Fallopian tube (tissue), 1 donor: ENCODE results near the gene SMPD4.

DNA sequence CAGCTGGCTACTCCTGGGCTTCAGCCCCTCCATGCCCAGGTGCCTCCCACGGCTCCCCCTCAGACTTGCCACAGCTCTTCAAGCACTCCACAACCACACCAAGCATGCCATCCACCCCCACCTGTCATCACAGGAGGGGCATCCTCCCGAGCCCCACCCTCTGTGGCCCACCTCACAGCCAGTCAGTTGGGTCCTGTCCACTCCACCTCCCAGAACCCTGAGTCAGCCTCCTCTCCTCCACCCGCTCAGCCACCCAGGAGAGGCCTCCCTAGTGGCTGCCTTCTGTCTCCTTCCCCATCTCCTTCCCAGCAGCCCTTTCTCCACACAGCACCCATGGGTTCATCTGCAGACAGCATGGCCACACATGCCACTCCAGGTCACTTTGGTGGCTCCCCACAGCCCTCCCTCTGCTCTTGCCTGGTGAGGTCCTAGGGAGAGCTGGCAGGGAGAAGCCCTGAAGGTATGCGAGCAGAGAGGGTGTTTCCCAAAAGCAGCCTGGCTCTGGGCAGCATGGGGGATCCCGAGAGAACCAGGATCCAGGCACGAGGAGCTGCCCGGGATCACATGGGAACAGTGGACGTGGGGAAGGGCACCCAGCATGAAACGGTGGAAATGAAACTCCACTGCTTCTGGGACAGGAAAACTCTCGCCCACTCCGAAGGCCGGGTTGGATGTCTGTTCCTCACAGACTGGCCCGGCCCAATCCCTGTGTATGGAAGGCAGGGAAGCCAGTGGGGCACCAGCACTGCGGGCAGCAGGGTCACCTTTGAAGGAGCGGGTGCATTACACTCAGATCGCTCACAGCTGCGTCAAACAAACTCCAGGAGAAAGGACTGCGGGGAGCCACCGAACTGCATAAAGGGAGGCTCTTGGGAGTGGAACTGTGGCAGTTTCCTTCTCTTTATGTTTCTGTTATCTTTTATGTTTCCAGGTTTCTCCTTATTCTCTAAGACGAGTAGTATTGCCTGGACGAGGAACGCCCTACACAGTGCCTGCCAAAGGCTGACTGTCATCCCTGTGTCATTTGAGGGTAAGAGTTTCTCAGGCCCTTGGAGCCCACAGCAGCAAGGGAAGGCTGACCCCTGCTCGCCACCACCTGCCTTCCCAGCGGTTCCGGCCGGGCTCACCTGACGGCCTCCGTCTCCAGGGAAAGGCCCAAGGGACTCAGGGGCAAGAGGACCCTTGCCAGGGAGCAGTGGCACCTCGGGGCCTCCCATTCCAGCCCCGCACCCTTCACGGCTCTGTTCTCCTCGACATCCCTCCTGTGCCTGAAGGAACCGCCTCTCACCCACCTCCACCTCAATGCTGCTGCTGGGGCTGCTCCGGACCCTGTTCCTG, 2.5 kb downstream of the LIMS2 start:
- PRO-cap, result no peak

DNA sequence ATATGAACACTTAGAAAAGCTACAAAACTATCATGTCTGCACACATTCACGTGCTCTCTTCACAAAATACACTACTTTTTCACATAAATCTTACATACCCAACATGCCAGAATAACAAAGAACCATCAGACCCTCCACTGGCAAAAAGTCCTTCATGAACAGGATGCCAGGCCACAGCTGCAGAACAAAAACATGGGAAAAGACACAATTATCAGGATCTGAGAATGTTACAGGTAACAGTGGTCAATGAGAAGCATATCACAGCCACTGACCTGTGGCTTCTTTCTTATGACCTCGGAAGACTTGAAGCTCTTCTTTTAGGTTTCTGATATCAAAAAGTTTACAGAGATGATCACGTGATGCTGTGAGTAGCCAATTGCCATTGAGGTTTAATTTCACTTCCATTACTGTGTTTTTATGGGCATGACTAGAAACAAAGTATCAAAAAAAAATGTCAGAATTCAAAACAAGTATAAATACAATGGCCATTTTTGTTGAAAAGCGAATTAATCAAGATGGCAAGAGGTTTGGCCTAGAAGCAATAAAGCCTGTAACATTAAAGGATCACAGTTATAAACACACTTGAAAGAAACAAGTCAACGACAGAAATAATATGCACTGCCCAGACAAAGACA, 23.6 kb downstream of the SFT2D3 start:
- PRO-cap, result no peak

GRCh38 chr2:127745929-127746797, 44.9 kb downstream of the SFT2D3 start:
- PRO-cap, result no peak

DNA sequence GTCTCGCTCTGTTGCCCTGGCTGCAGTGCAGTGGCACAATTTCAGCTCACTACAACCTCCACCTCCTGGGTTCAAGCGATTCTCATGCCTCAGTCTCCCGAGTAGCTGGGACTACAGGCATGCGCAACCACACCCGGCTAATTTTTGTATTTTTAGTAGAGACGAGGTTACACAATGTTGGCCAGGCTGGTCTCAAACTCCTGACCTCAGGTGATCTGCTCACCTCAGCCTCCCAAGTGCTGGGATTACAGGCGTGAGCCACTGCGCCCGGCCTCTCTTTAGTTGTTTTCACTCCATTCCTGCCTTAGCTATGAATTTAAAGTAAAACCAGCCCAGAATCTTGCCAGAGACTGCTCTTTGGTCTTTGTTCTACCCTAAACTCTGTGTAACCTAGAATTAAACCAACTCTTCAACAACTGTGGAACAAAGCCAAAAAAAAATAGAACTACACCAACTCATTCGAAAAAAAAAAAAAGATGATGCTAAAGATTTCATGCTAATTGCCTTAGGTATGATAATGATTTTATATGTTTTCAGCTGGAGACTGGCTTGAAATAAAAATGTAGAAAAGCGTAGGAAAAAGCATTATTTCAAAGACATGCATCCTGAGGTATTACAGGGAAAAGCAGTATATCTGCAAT, 4.6 kb downstream of the WDR33 start:
- PRO-cap, result no peak

DNA sequence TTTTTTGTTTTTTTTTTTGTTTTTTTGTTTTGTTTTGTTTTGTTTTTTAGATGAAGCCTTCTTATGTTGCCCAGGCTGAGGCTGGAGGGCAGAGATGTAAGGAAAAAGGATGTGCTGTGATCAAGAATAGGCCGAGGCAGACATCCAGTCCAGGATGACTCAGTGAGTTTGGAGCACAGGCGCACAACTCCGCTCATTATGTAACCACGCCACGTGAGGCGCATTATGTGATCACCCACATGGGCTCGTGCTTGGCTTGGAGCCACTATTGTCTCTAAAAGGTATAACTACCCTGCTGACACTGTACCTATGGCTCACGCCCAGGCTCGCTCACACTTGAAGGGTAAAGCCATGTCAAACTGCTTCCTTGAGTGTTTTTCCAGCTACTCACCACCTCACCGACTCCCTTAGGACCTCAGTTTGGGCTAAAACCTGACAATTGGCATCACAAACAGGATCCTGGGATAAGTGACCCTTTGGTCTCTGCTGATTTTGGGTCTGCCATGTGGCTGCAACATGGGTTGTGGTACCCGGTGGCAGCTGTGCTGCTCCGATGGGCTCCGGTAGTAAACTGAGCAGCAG, 19.9 kb upstream of the WDR33 start:
- PRO-cap, result no peak

GRCh38 chr2:127862085-127862719, 4.2 kb upstream of the POLR2D start:
- PRO-cap, result no peak

DNA sequence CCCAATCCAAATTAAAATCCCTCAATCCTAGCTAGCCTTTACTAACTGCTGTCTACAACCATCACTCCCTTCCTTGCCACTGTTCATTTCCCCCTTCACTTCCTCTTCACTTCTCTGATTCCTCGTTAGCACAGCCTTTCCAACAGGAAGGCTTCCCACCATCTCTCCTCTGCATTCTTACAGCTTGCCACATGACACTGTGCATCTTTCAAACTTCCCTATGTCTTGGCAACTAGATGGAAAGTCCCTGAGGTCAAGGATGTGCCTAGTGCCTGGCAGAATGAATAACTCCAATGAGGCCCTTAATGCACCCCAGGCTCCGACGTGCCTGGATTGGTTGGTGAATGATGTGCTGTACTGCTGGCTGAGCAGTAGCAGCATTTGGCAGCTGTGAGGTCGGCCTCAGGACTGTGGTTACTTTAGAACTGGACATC, 15.1 kb downstream of the SAP130 start:
- PRO-cap, result no peak

DNA sequence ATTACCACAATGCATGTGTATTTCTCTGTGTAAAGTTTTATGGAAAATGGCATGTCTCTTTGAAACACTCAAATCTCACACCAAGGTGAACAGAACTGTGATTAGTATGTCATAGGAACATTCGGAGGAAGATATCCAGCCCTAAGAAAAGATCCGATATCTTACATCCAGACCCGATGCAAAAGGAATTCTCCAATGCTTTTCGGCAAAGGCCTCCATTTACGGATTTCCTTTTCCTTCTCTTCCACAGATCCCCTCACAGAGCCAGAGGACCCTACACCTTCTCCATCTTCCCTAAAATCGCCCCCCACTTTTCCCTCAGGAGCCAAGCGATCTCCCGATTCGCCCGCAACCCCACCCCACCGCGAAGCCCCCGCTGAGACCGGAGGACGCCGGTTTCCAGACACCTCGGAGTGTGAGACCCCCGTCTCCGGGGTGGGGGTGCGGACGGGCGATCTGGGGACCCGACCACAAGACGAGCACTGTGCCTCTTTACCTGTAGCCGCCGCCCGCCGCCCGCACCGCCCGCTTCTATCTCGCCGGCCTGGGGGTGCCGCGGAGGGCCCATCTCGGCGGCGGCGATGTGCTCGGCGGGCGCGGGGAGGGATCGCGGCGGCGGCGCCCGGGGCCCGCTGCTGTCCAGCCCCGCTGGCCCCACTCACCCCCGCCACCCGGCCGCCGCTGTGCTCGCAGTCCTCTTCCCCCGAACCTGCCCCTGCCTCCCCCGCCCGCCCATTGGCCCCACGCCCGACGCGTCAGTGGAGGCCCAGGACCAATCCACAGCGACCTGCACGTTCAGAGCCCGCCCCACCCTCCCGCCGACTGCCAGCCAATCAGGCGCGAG, 1.0 kb downstream of the SAP130 start:
- PRO-cap, result bidirectional peak, plus-strand start outside the sequence, minus-strand start at position 711 of the sequence

GRCh38 chr2:128028184-128028790, 428 bp upstream of the SAP130 start:
- PRO-cap, result bidirectional peak, plus-strand start at chr2:128028354, minus-strand start at chr2:128028093

DNA sequence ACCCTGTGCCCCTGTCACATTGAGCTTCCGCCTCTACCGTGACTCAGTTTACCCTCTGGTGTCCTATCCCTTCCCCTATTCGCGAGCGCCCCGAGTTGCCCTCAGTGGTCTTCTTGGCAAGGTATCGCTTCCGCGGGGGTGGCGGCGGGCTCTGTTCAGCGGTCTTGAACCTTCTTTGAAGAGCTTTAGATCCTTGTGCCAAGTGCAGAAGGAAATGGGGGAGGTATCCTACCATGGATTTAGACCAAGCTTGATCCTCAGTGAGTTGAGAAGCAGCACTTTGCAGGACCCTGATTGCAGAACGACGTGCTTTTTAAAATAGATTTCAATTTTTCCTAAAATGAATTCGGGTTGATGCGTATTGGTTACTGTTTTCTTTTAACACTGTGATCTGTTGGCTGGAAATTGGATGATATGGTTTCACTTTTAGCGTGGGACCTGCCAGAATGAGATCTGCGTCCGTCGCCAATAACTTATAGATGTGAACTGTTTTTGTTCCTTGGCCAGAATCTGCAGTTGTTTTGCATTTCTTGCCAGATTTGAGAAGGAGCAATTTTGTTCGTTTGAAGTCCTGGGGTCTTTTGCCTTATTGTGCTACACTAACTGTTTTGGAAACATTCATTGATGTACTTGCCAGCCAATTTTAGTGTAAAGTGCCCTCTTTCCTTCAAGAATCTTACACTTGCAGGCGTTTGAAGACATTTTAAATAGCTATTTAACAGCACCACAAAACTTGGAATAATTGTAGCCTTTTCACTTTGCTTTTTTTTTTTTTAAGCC, 666 bp downstream of the UGGT1 start:
- PRO-cap, result no peak

GRCh38 chr2:128318264-128318693, 389 bp downstream of the HS6ST1 start:
- PRO-cap, result no peak

DNA sequence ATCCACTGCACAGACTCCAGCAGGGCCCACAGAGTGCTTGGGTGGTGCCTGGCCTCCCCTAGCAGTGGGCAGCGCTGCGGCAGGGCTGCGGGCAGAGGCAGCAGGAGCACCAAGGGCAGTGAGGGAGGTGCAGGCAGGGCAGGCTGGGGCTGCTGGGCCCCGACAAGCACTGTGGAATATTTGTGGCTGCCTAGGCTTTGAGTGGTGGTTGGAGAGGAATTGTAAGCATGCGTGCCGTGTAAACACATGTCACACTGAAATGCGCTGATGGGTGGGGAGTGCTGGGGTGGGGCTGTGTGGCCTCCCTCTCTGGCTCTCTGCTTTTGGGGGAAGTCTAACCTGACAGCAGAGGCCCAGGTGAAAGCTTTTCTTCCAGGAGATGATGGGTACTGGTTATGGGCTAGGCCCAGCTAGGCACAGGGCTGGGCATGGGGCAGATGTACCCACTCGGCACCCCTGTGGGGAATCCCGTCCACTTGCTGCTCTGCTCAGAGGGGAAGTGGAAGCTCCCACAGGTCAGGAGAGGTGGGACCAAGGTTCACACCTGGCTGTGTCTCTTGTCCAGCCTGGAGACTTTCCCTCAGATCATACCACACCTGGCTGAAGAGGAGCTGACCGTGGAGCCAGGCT, 55.6 kb upstream of the HS6ST1 start:
- PRO-cap, result no peak

GRCh38 chr2:128438023-128438322, 119.3 kb upstream of the HS6ST1 start:
- PRO-cap, result no peak

DNA sequence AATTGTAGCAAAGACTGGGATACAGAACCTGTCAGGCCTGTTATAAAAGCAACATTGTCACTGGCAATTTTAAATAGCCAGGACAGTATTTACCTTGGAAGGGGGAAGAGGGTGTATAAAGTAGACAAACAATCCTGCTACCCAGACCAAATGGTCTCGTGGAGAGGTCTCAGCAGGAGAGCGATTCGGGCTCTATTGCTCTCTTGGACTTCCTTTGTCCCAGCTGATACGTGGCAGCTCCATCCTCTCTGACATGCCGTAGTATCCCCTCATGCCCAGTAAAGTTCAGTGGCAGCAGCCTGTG, 740.4 kb upstream of the HS6ST1 start:
- PRO-cap, result no peak

- PRO-cap, result no peak
Observed at GRCh38 chr2:129273489-129273955, 705.9 kb upstream of the RAB6C start.

DNA sequence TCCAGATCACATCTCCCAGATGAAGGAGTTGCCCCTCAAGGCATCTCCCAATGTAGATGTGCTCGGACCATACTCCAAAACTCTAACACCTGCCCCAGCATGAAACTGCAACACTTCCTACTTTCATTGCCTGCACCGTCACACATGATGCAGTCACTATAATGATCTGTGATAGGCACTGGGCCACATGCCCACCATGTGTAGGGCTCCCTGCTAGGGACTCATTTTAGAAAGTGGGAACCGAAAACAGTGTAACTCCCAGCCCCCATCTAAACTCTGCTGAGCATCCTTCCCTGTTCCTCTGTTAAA, 496.2 kb upstream of the RAB6C start:
- PRO-cap, result no peak

- PRO-cap, result no peak
Observed at GRCh38 chr2:130154886-130155508, 10.1 kb upstream of the CCDC74B start.

DNA sequence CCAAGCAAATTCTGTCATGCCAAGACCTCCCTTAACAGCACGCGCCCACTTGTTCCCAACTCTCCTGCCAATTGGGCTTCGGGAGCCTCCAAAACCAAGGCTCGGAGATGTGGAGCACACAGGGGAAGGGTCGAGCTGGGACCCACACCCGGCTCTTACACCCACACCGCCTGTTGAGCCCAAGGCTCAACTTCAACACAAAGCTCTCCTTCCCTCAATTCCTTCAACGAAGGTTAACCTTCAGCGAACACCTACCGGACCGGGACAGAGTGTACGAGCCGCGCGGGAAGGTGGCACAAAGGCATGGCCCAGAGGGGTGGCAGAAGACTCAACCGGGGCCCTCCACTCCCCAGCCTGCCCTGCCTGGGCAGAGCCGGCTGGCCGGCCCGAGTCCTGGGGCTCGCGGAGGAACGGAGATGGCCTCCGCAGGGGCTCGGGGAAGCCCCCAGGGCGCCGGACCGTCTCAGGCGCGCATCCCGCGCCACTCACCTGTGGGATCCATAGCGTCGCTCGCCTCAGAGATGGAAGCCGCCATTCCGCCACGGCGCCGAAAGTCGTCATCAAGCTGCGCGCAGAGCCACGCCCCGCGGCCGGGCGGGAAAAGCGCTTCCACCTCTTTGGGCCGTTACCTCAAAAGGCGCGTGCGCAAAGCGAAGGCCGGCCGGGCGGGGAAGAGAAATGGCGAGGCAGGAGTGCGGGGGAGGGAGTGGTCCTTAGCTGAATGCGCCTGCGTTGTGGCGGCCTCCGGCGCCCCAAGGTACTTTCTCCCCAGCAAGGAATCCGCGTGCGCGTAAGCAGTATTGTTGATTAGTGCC, at the start of gene SMPD4:
SMPD4 (minus strand) TSS at position 562 of the 815 bp plus-strand sequence.
- PRO-cap, result bidirectional peak, plus-strand start at position 653 of the sequence, minus-strand start at position 549 of the sequence

- PRO-cap, result no peak
Observed at GRCh38 chr2:130189994-130191058, 7.9 kb downstream of the TUBA3E start.

GRCh38 chr2:130194906-130195429, 3.3 kb downstream of the TUBA3E start:
- PRO-cap, result no peak